Glomerular endothelial cell (primary cell): ENCODE measurements around a stretch of chr5.

DNA sequence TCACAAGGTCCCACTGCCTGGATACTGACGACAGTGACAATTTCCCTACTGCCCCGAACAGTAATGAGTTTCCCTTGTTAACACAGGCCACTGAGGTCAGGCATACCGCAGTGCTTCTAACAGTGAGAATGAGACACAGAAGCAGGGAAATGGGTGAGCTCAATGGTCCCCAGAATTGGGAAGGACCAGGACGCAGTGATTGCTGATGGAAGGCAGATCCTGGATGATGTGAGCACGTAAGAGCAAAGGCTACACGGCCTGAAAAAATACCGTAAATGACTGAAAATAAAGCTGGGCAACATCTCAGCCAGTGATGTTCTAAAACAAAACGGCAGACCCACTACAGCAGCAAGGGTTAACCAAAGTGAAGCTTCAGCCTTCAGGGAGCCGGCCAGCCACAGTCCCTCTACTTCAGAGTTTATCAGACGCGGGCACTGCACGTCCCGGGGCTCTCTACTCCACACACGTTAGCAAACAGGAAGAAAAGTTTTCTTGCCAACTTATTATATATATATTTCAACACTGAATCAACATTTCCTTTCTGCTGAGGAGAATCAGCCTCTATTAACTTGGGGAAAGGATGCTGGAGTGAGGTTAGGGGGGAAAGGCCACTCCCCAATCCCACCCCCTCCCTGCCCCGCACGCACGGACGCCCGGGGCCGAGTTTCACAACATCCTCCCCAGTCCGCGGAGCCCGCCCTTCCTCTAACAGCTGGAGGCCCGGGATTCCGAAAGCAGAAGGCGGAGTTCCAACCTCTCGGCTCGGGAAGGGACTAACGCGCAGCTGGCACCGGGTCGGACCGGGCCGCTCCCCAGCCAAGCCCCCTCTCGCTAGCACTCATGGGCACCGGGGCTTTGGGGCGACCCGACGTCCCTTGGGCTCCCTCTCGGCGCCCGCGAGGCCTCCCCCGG is 612 bp downstream of the MGAT1 start:
- RAMPAGE, long total RNA, result no peak

- RAMPAGE, long total RNA, result no peak
Observed at GRCh38 chr5:180805148-180805643, 2.6 kb upstream of the MGAT1 start.

DNA sequence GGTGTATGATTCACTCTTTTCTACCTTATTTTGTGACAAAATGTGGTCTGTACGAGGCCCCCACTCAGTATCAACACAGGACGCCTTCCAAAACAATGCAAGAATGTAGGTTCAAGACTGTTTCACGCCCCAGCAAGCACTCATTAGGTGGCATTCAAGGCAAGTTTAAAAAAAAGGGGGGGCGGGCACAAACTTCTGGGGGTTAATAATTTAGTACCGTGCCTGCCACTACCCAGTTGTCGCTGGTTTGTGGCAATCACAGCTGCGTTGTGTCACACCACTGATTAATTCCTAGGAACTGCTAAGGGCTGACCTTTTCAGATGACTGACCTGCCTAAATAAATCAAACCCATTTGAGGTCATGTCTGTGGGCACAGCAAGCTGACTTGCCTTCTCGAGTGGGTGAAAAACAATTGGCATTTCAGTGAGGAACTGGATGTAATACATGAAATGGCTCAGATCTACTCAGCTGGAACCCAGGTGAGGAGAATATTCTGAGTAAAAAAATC is 15.2 kb upstream of the MGAT1 start:
- RAMPAGE, long total RNA, result no peak

DNA sequence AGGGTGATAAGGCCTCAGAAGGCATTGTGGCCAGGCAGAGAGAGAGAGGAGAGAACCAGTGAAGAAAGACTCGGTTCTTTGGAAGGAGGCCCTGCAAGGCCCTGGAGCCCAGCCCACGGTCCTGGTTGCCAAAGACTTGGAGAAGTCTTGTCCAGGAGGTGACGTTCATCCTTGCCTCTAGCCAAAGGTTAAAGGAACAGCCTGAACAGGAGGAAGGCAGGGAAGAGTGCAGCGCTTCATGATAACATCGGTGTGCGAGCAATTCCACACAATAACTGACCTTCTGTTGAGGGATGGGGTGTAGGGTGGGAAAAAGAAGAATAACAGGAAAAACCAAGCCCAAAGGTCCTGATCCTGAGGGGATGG is 17.7 kb upstream of the MGAT1 start:
- RAMPAGE, long total RNA, result no peak

DNA sequence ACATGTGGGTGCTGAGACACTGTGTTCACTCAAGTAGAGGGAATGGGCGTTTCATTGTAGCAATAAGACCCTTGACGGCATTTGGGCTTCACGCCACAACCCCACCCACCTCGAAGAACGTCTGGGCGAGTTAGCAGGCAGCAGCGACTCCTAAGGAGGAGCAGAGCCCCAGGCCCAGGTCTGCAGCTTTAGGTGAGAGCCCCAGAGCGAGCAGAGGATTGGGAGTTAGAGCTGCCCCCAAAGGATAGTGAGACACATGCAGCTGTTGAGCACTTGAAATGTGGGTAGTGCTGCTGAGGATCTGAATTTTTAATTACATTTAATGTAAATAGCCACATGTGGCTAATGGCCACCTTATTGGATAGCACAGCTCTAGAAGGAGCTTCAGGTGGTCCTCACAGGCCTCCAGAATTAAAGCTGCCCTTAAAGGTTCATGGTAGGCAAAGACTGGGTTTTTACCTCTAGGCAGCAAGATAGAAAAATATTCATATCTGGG is 1.7 kb upstream of the ZFP62 start:
- RAMPAGE, long total RNA, result no peak

DNA sequence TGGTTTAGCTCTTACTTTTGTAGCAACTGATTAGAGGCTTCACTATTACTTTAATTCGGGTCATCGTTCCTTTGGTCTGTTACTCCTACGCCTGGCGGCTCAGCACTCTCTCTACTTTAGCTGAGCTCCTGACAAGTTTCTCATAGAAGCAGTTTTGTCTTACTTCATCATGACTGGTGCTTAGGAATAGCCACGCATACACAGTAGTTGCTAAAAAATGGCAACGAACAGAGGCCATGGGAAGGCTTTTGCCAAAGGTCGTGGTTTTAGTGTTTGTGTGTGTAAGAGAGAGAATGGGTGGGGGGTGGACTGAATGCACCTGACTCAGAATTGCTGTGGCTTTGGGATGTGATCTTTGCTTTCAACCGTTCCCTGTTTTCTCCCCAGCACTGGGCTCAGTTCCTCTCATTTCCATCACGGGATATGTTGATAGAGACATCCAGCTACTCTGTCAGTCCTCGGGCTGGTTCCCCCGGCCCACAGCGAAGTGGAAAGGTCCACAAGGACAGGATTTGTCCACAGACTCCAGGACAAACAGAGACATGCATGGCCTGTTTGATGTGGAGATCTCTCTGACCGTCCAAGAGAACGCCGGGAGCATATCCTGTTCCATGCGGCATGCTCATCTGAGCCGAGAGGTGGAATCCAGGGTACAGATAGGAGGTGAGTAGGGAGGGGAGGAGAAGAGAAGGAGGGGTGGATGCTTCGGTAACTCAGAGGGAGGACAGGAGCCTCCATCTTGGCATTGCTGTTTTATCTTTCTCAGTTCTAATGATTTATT is 12.2 kb downstream of the BTNL8 start:
- RAMPAGE, long total RNA, result no peak

GRCh38 chr5:181054933-181055427 is 14.9 kb downstream of the BTNL9 start:
- RAMPAGE, long total RNA, result no peak

DNA sequence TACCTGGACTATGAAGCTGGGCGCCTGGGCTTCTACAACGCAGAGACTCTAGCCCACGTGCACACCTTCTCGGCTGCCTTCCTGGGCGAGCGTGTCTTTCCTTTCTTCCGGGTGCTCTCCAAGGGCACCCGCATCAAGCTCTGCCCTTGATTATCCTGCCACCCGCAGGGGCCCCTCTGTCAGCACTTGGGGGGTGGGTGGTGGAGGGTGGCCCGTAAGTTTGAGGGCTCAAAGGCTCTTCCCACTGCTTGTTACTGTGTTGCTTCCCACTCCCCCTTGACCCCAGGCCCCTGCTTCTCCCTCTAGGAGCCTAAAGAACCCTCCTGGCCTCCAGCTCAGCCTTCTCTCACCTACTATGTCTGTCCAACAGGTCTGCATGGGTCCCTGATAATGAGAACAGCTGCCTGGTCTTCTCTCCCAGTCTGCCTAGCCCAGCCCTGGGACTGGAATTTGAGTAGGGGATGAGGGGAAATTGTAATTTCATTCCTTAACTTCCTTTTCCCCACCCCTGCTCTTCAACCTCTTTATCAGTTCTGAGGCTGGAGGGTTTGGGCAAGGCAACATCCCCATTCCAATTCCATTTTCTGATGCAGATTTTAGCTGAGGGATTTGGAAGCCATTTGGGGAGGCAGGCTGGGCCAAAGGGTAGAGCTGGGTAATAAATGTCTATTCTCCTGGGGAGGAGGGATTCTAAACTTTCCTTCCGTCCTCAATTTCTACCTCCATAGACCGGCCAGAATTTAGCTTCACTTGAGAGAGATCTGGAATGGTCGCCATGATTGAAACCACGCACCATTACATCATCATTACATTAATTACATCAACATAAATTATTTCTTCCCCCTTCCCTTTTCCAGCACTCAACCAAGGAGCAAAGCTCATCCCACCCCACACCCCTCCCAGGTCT is 8.8 kb downstream of the RACK1 start:
- RAMPAGE, long total RNA, result no peak

- RAMPAGE, long total RNA, result no peak
Observed at GRCh38 chr5:181263376-181264136, 2.6 kb upstream of the TRIM52 start.